ENCODE data around the gene SKA3.

DNA sequence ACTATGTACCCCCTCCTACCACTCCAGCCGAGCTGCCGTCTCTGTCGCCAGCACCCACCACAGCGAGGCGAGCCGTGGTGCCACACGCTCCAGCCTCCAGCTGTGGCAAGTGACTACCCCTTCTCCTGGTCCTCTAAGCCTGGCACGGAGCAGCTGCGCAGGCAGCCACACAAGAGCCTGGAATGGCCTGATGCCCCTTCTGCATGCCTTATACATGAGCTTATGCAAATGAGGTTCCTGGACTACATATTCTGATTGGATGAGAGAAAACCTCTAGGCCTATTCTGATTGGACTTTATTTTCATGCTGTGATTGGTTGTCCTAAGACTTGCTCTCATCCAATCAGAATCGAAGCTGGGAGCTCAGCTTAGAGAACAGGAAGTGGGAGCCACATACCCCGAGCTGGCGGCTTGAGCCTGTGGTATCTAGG is 276.5 kb downstream of the TUBA3C start:
- PRO-cap, result no peak
- RAMPAGE, long total RNA, result no peak

- PRO-cap, result no peak
- RAMPAGE, long total RNA, result no peak
Measured at GRCh38 chr13:19239423-19239828, 57.8 kb upstream of the TUBA3C start.

GRCh38 chr13:19684717-19685560 is 51.5 kb downstream of the MPHOSPH8 start:
- PRO-cap, result no peak
- RAMPAGE, long total RNA, result no peak

DNA sequence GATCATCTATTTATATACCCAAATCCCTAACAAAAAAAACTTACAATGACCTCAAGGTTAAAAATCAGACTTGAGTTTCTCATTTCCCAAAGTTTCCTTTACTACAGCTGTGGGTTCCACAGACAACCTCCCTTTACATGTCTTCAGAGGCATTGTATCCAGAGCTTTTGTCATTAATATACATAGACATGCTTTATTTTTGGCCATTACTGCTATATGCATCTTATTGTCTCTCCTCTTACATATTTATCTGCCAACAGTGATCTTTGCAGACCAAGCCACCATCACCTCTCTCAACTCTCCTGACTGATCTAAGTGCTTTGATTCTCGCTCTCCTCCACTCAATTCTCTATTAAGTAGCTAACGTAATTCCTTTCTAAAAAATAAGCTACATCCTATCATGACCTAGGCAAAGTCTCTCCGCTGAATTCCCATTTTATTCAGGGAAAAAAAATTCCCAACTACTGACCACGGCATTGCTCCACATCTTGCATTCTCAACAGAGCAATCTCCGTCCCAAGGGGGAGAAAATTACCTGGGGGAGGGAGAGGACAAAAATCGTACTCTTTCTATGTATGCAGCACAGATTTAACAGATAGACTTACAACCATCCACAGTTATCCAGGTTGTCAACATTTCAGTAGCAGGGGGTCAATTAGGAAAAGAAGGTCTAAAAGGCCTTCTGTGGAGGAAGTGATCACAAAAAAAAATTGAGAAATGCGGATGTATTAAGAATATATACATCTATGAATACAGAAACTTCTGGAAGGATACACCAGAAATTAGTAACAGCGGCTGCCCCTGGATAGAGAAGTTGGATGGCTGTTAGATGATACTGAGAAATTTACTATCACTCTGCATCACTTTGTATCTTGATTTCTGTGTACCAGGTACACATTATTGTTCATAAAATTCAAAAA is 52.6 kb downstream of the MPHOSPH8 start:
- PRO-cap, result no peak
- RAMPAGE, long total RNA, result no peak

DNA sequence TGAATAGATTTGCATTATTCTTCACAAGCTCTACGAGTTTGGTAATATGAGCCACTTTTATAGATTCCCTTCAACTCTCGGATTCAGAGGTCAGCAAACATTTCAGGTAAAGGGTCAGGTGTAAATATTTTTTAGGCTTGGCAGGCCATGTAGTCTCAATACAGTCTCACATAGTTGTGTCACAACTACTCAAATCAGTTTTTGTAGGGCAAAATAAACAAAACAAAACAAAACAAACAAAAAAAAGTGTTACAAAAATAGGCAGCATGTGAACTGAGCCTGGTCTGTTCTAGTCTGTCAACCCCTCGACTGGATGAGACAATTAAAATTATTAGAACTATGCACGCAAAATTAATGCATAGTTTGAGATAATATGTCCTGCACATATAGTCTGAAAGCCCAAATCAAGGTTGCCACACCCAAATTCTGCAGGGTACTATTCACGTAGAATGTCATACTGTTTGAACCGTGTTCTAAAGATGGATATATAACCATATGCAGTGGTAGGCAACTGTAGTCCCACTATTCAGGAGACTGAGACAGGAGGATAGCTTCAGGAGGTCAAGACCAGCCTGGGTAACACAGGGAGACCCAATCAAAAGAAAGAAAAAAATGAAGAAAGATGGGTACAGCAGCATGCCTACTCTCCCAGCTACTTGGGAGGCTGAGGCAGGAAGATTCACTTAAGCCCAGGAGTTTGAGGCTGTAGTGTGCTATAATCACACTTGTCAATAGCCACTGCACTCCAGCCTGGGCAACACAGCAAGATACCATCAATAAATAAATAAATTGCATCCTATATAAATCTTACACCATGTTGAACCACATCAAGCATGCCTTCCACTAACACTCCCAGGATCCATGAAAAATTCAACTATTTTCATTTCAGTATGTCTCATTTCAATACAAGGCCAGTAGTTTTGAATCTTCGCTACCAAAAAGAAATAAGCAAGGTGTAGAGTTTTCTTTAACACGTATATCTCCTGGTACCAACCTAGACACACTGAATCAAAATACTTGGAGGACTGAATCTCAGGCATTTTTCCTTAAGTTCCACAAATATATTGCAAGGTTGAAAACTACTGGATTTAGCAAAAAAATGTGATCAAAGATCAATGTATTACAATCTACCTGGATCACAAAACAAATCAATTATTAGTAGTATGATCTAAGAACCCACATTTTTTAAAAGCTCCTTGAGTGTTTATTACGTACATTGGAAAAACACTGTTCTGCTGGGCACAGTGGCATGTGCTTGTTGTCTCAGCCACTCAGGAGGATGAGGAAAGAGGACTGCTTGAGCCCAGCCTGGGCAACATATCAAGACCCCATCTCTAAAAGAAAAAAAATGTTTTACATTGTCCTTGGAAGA is 56.9 kb downstream of the PSPC1 start:
- PRO-cap, result no peak
- RAMPAGE, long total RNA, result no peak

DNA sequence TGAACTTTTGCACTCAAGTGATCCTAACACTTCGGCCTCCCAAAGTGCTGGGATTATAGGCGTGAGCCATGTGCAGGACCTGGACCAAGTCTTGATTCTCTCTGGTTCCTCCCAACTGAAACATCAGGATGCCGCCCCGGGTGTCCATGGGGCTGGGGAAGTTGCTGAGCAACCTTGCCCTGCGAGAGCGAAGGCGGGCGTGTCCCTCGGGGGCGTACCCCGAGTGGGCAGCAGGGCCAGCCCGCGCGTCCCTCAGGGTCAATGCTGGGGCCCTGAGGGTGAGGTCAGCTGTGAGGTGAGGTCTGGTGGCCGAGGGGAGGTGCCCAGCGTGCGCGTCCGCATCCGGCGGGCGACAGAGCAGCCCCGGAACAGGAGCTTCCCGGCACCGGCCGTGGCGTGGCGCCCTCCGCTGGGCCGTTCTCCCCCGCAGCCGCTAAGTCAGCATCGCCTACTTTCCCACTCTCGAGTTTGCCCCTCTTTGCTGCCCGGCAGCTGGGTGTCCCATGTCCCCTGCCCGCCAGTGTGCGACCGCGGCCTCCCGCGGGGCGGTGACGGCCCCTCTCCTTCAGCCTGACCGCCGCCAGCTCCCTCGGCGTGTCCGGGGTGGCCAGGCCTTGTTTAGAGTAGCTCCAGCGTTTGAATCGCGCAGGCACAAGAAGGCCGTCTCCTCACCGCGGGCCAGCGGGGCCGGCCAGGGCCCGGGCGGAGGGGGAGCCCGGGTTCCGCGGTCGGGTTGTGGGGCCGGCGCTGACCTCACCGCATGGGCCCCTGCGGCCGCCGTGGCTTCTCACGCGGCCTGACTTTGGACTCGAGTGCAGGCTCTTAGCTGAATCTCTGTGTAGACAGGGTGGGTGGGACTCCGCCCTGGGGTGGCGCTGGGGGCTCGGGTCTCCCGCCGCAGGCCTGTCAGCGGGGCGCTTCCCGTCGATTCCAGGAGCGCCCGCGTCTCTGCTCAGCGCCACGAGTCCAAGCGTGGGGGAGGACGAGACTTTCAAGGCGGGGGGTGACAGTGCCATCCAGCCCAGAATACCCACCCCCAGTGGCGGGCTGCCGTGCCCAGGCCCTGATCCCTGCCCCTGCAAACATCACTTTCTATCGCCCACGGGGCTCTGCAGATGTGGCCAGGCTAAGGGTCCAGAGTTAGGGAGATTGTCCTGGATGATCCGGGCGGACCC is 33.0 kb downstream of the GJA3 start:
- PRO-cap, result no peak
- RAMPAGE, long total RNA, result no peak

DNA sequence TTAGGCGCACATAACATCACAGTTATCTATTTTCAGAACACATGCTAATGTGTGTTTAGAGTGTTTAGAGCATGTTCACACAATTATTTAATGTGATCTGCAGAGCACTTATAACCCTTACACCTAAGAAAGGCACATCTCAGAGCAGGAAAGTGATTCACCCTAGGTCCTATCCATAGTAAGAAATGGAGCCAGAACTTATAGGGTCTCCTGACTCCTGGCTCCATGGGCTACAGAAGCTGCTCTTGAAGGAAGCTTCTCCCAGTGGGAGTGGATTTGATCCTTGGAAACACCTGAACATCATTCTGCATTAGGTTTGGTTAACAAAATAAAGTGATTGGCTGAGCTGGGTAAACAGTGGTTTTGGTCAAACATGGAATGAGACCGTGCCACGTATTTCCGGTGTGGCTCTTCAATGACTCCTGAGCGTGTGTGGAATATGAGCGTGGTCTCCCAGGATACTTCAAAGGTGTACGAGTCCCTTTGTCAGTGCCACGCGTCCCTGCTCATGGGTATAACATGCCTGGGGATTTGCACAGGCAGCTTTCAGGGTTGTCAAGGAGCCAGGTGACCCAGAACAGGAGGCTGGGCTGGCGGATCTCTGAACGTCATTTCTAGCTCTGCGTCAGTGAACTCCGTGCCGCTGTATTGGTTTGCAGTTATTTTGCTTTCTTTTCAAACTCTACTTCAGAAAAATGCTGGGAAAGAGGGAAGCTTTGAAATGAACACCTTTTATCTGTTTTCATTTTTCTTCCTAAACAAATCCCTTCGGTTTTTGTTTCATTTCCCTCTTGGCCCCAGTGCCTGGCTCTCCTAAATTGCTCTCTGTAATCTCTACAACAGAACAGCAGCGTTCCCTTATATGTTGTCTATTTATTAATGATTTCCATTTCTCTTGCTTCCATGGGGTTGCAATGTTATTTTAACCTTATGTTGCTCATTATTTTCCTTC is 26.2 kb upstream of the GJB6 start:
- PRO-cap, result no peak
- RAMPAGE, long total RNA, result no peak

DNA sequence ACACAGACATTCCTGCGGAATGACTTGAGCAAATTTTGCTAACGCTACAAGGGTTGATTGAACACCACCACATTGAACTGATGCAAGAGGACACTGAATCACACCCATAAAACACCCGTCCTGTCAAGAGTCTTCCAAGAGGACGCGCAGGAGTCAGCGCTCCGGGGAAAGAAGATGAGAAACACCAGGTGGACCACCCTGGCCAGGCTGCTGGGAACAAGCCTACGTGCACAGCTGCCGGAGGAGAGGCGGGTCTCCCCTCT is 105.6 kb downstream of the CRYL1 start:
- PRO-cap, result no peak
- RAMPAGE, long total RNA, result no peak

DNA sequence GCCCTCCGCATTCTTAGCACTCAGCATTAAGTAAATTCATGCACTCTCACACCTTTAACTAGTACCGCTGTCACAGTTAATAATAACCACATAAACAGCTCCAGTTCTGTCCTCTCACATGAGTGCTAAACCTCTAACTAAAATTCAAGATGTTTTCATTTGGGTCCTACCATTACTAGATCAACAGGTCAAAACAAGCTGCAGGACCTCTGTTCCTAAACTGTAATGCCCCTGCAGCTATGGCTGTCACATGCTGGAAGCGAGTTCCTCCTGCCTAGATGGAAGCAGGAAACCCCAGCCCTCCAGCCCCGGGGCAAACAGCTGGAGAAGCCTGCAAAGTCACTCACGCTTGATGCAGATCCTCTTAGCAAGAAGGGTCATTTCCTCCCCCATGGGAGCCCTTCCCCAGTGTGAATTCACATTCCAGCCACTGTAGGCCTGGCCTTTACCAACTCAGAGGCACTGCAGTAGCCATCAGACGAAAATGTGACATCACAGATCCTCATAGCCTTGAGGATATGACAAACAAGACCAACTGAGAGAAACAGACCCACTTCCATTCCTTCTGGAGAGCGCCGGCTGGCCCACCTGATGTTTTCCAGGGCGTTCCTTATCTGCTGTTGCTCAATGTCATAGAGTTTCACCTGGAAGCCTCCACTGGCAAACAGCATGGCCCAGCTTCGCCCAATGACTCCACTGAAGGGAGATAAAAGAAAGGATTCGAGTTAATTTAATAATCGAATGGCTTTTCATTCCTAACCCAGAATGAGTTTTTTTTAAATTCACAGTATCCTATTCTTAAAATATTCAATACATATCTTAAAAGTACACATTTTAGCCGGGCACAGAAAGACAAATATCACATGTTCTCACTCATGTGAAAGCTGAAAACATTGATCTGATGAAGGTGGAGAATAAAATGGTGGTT is 13.5 kb downstream of the CRYL1 start:
- PRO-cap, result no peak
- RAMPAGE, long total RNA, result no peak

DNA sequence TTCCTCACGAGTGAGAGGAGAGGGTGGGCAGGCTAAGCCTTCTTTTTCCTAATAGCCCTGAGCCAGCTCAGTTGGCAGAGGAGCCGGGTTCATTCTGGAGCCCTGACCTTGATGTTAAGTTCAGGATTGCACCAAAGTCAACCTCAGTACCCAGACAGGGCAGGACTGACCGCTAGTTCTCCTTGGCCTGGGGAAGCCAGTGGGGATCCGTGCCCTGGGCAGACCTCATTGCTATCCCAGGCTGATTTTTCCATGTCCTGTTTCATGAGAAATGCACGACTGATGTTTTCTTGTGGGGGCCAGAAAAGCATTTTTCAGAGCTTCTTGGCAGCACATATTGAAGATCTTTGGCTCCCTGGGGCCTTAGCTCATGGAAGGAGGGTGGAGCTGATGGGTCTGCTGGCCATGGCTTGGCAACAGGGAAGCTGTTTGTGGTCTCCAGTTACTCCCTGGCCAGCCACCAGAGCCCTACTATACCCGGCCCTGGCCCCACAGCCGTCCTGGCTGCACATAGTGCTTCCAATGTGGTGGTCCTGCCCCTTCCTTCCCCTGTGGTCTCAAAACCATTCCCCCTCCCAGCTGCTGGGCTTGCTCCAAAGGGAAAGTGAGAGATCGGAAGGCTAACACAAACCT is 11.1 kb downstream of the IL17D start:
- PRO-cap, result no peak
- RAMPAGE, long total RNA, result no peak

- PRO-cap, result no peak
- RAMPAGE, long total RNA, result no peak
Measured at GRCh38 chr13:20939469-20940078, 37.0 kb upstream of the XPO4 start.

GRCh38 chr13:21047140-21047491 is 14.3 kb downstream of the LATS2 start:
- PRO-cap, result no peak
- RAMPAGE, long total RNA, result no peak

DNA sequence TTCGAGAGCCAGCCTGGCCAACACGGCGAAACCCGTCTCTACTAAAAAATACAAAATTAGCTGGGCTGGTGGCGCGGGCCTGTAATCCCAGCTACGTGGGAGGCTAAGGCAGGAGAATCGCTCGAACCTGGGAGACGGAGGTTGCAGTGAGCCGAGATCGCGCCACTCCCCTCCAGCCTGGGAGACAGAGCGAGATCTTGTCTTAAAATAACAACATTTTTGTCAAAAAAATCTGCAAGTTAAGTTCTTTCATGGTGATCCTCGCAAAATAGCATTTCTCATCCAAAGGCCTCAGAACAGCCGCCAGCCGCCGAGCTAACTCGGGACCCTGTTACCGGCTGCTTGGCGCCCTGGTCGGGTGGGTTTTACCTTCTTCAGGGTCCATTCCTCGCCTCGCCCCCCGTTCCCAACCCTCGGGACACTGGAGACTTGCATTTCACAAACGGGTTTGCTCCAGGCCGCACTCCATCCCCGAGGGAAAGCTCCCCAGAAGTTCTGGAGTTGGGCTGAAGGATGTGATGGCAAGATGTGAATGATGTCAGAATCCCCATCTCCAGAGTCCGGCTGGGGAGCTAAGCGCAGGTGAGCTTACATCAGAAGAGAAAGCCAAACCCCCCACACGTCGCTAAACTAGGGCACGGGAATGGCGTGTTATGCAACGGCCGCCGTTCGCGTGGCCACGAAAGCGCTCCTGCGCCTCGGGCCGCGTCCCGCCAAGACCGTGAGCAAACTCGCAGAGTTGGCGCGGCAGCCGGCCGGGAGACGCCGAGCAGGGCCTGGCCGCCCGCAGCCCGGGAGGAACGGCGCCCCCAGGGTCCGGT is 1.4 kb downstream of the LATS2 start:
- PRO-cap, result no peak
- RAMPAGE, long total RNA, result no peak

DNA sequence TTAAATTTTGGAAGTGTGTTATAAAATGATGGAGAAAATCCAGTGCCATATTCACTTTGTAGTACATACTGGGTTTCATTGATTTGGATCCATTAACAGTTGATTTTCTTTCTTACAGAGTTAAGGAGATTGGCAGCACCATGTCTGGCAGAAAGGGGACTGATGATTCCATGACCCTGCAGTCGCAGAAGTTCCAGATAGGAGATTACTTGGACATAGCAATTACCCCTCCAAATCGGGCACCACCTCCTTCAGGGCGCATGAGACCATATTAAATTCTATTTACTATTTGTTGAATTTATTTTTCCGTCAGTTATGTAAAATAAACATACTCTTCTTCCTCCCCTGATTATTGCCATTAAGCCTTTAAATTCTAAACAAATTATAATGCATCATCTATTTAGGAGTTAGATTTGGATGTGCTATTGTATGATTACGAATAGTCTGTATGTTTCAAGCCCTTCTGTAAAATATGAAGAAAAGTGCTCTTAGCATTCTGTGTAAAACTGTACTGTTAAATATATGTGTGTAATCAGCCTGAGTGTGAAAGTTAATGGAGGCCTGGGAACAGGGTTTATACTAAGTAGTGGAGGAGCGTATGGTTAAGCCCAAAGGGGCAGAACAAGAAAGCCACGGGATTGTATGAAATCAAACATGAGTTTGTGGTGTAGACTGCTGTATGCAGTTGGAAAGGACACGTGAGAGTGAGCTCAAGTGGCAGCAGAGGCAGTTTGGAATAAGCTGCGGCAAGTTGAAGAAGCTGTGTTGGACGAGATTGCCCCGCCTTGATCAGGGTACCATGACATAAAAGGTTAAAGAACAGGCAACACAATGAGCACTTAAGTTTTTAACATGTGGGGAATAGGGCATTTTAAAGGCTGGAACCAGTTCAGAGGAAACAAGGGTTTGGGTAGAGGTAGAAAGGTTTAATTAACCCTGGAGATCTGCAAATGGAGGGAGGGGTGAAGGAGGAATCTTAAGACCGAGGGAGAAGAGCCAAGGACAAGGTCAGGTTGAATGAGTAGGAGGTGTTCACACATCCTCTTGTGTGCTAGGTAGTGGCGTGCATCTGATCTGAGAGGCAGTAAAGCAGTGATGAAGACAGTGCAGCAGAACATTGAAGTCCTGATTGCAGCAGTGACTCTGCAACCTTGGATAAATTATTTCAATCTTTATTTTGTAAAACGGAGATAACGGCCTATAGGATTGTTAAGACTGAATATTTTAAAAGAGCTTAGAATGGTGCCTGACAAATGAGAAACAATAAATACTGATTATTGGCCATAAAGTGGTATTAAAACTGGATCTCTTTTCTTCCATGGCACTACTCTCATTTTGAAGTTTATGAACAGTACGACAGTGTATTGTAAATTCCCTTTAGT is 7.6 kb downstream of the SAP18 start:
- PRO-cap, result no peak
- RAMPAGE, long total RNA, result no peak

DNA sequence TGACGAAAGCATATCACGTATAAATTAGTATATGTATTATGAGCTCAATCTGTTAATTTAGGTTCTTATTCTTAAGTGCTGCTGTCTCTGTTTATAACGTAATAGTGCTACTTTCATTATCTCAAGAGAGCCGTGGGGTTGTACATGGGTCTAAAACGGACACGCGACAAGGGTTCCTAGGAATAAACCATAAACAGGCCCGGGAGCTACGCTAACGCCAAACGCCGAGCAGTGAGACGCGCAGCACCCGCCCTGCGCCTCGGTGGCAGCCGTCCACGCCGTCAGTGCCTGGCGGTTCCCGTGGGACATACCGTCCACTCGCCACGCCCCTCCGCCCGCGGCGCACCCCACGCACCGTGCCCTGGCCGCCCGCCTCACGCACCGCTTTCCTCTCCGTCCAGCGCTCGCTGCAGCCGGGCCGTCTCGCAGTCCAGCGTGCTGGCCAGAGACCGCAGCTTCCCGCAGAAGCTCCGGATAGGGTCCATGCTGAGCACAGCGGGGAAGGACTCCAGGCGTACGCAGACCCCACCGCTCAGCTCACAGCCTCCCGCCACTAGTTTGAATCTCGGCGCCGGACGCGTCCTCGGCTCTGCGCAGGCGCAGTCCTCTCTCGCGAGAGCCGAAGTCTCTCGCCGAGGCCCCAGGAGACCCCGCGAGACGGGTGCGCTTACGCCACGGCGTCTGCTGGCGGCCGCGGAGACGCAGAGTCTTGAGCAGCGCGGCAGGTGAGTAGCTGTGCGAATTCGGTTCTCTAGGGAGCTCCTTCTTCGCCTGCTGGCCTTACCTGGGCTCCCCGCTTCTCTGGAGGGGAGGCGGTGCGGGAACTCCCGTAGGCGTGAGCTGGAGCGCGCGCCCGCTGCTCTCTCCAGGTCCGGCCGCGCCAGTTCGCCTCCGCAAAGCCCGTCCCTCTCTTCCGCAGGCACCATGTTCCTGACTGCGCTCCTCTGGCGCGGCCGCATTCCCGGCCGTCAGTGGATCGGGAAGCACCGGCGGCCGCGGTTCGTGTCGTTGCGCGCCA is at the start of gene SKA3:
Gene SKA3 (minus strand): TSS at position 560 of the 1,018 bp plus-strand sequence.
- PRO-cap, result bidirectional peak, plus-strand start at position 347 of the sequence, minus-strand start at position 286 of the sequence; bidirectional peak, plus-strand start at position 677 of the sequence, minus-strand start at position 567 of the sequence
- RAMPAGE, long total RNA, result start-site peak on the minus strand centred at position 576 of the sequence, 7 bp wide, 108 and 144 reads in 2 replicates; start-site peak on the plus strand centred at position 673 of the sequence, 48 bp wide, 887 and 1,248 reads in 2 replicates

GRCh38 chr13:21476898-21477518 is 17.9 kb upstream of the ZDHHC20 start:
- PRO-cap, result no peak
- RAMPAGE, long total RNA, result no peak

GRCh38 chr13:22210764-22211082 is 539.9 kb downstream of the FGF9 start:
- PRO-cap, result no peak
- RAMPAGE, long total RNA, result no peak

GRCh38 chr13:22736520-22736811 is 444.3 kb upstream of the SGCG start:
- PRO-cap, result no peak
- RAMPAGE, long total RNA, result no peak

- PRO-cap, result no peak
- RAMPAGE, long total RNA, result no peak
Measured at GRCh38 chr13:22925740-22926855, 254.7 kb upstream of the SGCG start.

DNA sequence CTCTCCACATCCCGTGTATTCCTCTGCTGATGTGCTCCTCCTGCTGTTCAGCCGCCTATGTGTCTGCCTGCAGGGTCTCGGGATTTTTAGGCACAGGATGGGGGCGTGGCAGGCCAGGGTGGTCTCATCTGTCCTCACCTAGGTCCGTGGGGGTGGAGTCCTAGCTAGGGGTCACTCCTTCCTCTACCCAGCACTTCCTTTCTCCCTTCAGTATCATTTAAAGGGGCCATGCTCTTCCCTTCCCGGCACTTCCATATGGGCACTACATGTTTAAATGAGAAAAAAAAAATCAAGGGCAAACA is 32.9 kb upstream of the SGCG start:
- PRO-cap, result no peak
- RAMPAGE, long total RNA, result no peak